Colonic mucosa (tissue), 1 donor: ENCODE data around the genes GZF1 and CST2.

GRCh38 chr20:23115582-23116111 lies 29.5 kb upstream of the CD93 start:
- PRO-cap: no peak

DNA sequence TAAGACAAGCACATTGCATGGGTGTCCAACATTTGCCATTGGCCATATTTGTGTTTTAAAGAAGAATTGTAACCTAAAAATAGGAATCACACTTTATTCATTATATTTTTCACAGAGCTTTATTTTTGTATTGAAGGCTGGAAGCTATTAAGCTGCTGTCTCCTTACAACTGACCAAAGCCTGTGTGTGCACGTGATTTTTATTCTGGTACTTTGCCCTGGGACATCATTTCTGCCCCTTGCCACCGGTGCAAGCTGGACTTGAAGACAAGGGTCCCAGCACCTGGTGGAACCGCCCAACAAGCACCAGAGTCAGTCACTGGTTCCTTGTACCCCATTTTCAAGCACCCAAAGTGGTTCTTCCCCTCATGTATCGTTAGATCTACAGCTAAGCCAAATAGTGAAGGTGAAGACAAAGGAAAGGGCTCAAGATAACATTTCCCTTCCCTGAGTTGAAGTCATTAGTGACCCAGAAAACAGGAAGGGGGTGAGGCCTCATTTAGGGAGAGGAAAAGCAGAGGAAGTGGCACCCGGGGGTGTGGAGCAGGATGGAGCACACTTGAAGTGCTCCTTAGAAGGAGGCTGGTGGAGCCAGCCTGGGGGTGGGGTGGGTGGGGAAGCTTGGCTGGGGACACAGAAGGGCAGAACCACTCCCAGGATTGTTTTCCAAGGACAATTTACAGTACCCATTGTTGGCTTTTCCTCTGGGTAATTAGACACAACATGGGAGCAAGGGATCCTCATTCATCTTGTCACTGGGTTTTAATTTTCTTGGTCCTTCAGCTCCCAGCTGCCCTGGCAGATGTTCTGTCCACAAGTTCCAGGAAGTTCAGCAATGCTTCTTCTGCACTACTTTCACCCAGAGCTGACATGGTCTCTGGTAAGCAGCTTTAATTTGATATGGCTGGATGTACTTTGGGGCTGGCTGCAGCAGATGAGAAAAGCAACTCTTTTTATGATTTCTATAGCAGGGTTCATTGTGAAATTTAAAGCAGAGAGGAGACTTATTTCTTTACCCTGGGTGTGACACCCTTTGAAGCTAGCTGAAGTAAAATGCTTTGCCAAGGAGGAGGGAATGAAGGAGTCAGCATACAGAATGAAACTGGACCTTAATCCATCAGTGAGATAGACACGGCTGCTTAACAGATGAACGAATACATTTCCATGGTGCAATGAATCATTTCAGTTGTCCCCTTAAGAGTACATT lies 73.3 kb upstream of the CD93 start:
- PRO-cap: unidirectional peak, plus-strand start at position 525 of the sequence

DNA sequence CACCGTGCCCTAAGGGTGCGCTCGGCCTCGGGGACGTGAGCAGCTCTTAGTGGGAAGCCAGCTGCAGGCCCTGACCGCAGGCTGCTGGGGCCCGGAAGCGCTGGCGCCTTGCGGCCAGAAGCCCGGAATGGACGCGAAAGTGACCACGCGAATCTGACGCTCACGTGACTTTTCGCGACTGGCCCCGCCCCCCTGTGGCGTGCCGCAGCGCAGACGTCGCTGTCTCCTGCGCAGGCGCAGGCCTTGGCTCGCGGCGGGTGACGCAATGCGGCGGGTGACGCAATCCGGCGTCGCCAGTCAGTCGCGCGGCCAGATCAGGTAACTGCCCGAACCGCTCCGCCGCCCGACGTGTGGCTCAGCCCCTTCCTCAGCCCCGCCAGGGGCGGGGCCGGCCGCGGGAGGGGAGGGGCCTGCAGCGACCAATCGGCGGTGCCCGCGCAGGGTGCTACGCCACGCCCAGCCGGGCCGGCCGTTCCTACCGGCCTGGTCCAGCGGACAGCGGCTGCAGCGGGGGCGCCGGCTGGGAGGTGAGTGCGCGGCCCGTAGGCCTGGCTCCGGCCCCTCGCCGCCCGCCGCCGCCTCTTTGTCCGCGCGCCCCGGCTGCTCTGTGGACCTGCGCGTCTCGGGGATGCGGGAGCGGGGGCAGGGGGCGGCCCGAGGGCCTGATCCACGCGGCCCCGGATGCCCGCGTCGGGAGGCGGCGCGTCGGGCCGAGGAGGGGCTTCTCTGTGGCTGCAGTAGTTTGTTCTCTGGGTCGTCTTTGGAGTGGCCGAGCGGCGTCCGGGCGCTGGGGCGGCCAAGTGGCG lies at the start of gene GZF1:
Gene GZF1, plus strand, starts transcription at position 472 of the 806 bp plus-strand sequence.
- PRO-cap: bidirectional peak, plus-strand start at position 516 of the sequence, minus-strand start at position 83 of the sequence; bidirectional peak, plus-strand start at position 740 of the sequence, minus-strand start at position 725 of the sequence

DNA sequence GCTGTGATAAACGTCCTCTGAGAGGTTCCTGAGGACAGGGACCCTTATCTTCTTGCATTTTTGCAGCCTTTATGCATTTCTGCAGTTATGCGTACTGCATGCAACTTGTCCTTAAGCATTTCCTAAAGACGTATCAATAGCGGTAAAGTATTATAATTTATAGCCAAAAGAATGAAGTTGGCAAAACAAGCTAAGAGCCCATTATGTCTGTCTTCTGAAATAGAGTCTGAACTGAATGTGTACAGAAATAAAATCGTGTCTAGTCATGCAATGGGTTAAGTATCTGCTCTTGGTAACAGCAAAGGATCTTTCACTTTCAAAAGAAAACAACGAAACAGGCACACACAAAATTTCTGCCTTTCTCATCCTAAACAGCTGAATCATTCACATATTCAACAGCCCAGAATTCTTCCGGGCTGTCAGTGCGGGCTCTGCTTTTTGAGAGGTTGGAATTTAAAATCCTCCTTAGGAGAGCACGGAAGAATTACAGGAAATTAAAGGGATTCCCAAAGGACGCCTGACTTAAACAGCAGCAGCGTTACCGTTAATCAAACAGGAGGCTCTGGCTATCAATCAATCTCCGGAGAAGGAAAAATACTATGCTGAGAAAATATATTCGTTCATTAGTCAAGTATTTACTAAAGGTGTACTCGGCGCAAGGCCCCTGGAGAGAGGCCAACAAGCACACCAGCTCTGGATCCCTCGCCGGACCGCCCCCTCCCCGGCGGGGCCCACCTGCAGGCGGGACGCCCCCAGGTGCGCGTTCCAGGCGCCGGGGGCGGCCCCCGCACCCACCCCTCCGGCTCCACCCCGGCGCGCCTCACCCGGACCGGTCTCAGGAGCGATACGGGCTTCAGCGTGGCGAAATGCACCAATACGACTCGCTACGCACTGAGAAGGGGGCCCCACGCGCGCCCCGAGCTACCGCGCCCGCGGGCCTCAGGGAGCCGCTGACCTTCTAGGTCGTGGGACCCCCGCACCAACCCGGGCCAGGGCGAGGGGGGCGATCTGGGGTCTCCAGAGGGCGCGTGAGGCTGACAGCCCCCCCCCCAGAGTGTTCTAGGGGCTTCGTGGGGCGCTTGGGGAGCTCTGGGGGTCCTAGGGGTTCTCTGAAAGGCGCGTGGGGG lies 1.2 kb downstream of the NAPB start:
- PRO-cap: unidirectional peak, plus-strand start at position 403 of the sequence; unidirectional peak, plus-strand start at position 849 of the sequence

DNA sequence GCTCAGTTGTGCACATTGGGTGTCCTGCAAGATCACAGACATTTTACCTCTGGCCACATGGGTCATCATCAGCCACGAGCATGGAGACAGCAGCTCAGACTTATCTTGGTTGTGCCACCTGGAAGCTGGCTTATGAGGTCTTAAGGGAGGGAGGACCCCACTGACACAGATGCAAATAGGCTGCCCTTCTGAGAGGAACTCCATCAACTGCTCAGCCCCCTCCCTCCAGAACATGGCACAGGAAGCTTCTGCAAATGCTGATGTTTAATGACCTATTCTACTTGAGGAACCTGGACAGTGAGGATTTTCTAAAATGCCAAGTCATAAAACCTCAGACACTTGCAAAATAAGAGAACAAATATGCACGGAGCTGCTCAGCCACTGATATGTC lies 3.6 kb downstream of the CST9 start:
- PRO-cap: no peak

DNA sequence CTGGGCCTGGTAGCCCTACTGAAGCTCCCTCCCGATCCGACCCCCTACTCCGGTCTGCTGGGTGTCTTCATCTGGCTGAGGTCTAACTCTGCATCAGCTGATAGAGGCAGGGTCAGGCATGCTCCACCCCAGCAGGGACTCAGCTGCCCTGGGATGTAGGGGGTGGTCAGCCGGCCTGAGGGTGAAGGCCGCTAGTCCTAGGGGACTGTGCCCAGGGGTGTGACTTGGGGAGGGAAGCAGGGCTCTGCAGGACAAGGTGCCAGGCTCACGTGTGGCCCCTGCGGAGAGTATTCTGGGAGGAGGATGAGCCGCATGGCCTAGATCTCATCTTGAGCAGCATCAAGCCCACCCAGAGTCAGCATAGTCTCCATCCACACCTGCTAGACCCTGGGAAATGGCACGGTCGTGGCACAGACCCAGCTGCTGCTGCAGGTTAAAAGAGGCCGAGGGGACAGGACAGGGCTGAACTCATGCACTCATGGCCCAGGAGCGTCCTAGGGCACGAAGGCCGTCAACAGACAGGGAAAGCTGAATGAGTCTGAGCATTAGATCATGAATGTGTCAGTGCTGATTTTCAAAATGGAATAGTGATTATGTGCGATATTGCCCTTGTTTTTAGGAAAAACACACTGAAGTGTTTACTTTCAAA lies 1.3 kb downstream of the CST3 start:
- PRO-cap: no peak

- PRO-cap: no peak
Measured at GRCh38 chr20:23826641-23826840, at the start of gene CST2. Gene CST2, minus strand, starts transcription at chr20:23826729.

DNA sequence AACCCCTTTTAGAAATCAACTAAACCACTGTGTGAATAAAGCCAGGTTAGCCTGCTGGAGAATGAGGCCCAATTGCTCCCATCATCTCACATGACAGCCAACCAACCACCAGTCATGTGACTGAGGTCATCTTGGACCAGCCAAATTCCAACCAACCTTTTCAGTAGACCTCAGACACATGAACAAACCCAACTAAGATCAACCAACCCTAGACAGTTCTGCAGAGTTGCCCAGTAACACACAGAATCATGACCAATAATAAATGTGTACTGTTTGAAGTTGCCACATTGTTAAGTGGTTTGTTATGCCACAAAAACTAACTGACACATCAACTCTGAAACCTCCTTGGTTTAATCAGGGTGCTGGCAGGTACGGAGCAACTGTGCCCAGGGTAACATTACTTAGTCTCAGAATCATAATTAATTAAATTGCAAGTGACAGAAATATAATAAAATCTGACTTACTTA lies 44.7 kb upstream of the GGTLC1 start:
- PRO-cap: no peak

GRCh38 chr20:24389663-24390284 lies 79.7 kb upstream of the SYNDIG1 start:
- PRO-cap: no peak

DNA sequence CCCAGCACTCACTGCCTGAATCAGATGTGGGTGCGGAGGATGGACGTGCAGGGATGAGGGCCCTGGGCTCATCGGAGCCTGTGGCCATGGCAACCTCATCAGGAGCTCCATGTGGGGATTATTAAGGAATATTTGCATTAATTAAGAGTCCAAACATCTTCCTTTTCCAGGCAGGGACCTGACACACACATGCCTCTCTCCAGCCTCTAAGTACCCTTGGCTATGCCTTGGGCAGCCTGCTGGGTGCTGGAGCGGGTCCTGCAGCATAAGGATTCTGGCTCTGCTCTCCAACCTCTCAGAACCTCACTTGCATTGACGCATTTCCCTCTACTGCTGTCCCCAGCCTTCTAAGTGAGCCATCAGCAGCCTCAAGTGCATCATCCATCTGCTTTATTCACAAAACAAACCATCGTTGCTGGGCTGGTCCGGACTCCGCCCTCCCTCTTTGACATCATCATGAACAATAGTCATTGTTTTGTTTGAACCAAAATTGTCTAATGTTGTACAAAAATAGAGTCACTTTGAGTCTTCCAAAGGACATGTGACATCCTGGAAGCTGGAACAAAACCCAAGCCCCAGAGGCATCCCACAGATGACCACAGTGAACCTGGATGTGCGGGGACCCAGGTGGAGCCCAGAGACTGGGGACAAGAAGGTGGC lies 229.9 kb downstream of the SYNDIG1 start:
- PRO-cap: no peak

- PRO-cap: no peak
Measured at GRCh38 chr20:24745943-24746475, 203.1 kb upstream of the CST7 start.

DNA sequence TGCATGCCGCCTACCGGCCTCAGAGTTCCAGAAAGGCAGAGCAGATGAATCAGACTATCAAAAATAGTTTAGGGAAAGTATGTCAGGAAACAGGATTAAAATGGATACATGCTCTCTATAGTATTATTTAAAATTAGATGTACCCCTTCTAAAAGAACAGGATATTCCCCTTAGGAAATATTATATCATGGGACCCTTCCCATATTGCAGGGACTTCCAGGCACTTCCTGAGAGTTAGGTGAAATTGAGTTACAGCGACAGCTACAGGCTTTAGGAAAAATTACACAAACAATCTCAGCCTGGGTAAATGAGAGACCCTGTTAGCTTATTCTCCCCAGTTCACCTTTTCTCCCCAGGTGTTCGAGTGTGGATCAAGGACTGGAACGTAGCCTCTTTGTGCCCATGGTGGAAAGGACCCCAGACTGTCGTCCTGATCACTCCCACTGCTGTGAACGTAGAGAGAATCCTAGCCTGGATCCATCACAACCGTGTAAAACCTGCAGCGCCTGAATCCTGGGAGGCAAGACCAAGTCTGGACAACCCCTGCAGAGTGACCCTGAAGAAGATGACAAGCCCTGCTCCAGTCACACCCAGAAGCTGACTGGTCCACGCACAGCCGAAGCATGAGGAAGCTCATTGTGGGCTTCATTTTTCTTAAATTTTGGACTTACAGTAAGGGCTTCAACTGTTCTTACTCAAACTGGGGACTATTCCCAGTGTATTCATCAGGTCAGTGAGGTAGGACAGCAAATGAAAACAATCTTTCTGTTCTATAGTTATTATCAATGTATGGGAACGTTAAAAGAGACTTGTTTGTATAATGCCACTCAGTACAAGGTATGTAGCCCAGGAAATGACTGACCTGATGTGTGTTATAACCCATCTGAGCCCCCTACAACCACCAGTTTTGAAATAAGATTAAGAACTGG lies 17.8 kb upstream of the CST7 start:
- PRO-cap: no peak

- PRO-cap: unidirectional peak, minus-strand start at chr20:24949892
Measured at GRCh38 chr20:24949738-24950671, 936 bp downstream of the CST7 start.

DNA sequence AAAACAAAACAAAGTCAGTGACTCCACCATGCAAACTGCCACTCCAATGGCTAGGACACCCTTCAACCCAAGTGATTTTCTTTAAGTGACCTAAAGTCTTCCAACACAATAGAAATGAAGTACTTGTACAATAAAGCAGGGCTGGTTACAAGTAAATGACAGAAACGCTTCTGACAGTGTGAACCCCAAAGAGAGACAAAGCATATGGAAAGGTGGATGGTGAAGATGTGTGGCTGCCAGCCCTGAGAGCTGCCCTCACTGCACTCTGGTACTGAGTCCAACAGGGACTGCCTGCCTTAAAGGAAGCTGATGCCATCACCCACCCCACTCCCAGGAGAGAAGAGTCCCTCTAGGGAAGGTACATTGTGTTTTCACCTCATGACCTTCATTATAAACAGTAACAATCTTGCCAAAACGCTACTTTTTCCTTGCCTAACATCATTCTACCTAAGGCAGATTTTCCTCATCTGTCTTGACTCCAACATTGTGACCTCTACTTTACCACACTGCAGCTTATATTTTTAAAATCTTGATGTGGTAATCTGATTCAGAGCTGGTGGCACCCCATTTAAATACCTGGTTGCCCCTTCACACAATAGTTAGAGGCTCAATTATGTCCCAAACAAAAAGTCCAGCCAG lies 4.6 kb downstream of the APMAP start:
- PRO-cap: no peak

DNA sequence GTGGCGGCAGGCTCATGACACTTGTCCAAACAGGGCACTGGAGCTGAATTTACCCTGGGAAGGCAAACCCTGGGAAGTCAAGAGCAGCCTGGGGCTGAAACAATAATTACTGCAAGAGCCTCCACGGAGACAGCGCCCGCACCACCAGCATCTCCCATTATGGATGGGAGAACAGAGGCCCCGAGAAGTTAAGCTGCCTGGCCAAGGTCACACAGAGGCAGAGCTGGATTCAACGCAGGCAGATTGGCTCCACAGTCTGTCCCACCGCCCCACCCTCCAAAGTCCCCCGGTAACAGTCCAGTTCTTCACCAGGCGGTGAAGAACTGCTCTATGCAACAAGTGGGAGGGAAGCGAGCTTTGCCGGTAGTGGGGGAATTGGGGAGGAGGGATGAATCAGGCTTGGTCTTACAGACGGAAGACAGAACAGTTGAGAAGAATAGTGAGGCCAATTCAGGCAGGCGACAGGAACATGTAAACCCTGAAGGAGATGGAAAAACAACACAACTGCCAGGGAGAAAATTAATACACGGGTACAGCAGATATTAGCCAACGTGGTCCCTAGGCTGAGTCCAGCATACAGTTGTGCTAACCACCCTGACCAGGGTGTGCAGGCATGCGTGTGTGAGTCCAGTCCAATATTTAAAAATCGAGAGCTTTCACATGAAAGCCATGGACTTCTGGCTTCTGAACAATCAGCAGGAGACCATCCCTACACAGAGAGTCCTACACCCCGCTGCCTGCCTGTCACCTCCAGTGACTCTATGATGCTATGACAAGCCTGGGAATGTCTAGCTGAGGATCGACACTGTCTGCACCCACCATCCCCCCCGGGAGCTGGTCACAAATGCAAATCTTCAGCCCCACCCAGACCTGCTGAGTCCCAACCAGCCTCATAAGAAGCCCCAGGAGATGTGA lies 8.1 kb downstream of the ACSS1 start:
- PRO-cap: no peak

DNA sequence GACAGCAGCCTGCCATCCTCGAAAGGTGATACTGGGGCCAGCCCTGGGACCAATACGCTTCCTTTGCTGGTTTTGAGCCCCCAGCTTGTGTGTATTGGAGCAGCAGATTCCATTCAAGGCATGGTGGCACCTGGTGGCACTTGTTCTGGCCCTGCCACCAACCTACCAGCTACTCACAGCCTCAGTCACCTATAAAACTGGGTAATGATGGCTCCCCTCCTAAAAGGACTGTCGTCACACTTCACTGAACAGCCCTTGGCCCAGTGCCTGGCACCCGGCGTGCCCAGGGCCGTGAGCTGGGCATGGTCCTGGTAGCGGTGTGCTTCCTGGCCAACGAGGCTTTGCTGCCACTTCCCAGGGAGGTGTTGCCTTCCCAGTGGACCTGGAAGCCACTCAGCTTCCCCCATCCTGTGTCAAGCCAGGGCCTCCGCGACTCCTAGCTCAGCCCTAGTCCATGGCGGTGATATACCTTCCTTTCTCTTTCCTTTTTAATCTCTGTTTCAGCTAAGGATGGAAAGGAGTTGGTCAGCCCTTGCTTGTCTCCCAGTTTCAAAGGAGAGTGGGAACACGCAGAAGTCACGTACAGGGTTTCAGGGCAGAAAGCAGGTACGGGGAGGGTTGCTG lies 25.3 kb downstream of the ENTPD6 start:
- PRO-cap: unidirectional peak, minus-strand start at position 167 of the sequence

GRCh38 chr20:25223008-25223812 lies 24.7 kb upstream of the PYGB start:
- PRO-cap: no peak

- PRO-cap: no peak
Measured at GRCh38 chr20:25225525-25226098, 22.3 kb upstream of the PYGB start.

DNA sequence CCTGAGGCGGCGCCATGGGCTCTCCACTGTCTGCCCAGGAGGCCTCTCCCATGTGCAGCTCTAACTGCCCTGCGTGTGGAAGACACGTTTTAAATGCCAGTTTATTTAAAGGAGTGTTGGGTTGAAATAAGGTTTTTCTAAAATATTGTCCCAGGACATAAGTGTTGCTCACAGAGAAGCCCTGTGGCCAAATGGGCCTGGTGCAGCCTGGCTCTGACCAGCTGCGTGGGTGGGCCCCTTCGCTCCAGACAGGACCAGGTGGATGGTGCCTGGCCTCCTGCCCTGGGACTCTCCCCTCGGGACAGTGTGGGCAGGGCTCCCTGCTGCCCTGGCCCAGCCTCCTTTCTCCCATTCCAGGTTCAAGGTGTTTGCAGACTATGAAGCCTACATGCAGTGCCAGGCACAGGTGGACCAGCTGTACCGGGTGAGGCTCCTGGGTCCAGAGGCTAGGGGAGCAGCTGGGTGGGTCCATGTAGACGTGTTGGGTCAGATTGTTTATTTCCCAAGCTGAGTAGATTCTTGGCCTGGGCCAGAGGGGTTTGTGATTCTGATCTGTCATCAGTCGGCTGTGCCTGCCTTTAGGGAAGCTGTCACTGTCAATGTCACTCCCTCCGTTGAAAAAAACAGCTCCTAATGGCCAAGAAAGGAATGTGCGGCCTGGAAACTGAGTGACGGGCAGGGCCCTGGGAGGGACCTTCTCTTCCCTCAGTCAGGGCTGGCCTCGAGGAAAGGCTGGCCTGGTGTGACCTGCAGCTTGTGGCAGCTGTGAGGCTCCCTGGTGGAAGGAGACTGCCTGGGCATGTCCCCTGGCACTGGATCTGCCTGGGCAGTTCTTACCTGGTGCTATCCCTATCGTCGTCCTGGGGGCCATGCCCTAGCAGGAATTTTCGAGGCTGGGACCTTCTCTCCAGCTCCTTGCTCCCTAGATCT lies 47.6 kb downstream of the PYGB start:
- PRO-cap: no peak

DNA sequence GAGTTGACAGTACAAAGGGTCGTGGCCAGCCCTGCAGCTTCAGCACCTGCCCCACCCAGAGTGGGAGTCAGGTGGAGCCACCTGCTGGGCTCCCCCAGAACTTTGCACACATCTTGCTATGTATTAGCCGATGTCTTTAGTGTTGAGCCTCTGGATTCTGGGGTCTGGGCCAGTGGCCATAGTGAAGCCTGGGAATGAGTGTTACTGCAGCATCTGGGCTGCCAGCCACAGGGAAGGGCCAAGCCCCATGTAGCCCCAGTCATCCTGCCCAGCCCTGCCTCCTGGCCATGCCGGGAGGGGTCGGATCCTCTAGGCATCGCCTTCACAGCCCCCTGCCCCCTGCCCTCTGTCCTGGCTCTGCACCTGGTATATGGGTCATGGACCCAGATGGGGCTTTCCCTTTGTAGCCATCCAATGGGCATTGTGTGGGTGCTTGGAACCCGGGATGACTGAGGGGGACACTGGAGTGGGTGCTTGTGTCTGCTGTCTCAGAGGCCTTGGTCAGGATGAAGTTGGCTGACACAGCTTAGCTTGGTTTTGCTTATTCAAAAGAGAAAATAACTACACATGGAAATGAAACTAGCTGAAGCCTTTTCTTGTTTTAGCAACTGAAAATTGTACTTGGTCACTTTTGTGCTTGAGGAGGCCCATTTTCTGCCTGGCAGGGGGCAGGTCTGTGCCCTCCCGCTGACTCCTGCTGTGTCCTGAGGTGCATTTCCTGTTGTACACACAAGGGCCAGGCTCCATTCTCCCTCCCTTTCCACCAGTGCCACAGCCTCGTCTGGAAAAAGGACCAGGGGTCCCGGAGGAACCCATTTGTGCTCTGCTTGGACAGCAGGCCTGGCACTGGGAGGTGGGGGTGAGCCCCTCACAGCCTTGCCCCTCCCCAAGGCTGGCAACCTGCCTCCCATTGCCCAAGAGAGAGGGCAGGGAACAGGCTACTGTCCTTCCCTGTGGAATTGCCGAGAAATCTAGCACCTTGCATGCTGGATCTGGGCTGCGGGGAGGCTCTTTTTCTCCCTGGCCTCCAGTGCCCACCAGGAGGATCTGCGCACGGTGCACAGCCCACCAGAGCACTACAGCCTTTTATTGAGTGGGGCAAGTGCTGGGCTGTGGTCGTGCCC lies 49.2 kb downstream of the PYGB start:
- PRO-cap: no peak